ENCODE data around the gene ARFIP2.

DNA sequence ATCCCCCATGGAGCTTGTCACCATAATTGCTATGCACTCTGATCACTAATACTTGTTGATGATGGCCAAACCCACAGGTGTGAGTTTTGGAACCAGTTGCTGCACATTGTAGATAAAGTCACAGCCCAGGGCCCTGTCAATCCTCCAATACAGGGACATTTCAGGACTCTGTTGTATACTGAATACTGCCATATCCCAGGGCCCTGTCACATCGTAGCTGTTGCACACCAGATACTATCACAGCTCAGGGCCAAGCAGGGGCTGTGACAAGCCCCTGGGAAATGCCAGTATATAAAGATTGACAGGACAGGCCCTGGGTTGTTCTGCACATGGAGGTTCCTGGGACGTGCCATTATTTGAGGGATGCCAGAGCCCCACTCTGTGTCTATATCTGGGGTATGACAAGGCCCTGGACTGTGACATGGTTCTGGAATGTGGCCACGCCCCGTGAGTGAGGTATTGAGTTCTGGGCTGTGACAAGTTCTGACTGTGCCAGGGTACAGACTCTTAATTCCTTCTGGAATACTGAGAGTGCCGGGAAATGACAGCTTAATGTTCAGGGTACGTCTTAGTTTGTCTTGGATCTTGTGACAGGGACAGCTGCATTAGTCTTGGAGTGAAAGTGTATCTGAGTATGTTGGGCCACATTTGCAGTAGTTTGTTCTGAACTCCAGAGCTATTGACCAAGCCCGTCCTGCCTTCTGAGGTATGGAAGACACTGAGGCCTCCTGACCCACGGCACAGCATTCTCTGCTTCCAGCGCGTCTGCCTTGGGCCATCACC lies 27.8 kb upstream of the SMPD1 start:
- RRBS: no CpG with 5 or more reads among the region's 10 CpGs

DNA sequence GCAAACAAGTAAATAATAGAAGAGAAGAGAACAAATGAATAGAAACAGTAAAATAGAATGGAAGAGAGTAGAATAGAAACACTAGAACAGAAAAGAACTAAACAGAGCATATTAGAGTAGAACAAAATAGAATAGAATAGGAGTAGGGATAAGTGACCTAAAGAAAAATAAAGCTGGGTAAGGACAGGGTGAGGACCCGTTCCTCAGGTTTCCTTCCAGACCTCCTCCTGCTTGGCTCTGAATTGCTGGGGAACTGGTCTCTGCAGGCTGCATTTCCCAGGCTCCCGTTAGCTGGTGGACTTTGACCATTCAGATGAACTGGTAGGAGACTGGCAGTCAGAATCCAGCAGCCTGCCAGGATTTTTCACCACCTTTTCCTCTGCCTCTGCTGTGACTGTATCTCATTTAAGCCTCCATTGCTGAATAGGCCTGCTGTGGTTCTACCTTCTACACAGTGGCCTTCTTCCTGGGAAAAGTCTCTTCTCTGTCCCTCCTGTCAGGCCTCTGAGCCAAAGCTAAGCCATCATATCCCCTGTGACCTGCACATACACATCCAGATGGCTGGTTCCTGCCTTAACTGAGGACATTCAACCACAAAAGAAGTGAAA lies 24.6 kb upstream of the SMPD1 start:
- RRBS: no CpG with 5 or more reads among the region's 2 CpGs

- RRBS: no CpG with 5 or more reads among the region's 10 CpGs
Observed at GRCh38 chr11:6402458-6403176, 12.3 kb downstream of the SMPD1 start.

DNA sequence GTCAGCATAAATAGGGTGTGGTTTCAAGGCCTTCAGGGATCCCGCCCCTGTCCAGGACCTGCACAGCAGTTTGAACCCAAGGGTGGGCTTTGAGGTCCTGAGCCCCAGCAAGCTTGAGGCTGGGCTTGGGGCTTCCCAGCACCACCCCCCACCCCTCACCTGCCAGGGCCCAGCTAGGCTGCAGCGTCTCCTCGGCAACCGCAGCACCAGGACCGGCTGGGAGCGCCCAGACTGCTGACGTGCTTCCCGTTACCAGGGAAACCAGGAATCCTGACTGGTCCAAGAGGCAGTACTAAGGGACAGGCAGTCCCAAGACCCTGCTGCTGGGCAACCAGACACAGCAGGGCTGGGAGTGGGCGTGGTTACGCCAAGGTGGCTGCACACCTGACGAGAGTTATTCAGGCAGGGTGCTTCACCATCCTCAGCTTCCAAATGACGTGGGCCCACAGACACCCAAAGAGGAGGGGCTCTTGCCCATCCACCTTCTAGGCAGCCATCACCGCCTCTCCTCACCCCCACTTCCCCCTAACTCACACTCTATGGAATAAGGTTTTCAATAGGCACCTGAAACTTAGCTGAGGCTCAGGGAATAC lies 13.6 kb downstream of the APBB1 start:
- RRBS: no CpG with 5 or more reads among the region's 13 CpGs

- RRBS: no CpG with 5 or more reads among the region's 4 CpGs
Observed at GRCh38 chr11:6442380-6442810, 1.6 kb upstream of the HPX start.

DNA sequence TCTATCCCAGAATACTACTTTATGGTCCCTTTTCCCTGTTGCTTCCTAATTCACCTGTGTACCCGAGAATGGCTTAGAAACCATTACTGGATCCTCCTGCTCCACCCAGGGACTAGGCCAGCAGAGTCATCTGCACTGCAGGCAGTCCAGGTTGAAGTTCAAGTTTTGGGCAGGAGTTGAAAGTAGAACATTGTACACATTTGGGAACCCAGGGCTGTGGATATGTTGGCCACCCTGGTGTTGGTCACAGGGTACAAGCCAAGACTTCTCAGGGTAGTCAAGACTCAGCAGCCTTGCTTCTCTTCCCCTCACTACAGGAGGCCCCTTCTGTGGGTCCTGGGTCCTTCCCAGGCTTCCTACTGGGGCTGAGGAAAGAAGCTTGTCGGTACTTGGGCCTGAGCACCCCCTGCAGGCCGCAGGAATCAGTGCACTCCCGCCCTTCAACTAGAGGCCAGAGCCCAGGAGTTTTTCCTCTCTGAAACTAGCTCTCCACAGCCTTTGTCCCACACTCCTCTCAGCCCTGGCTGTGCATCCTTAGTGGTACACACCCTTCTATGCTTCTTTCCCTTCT lies 2.5 kb upstream of the HPX start:
- RRBS: no CpG with 5 or more reads among the region's 4 CpGs

DNA sequence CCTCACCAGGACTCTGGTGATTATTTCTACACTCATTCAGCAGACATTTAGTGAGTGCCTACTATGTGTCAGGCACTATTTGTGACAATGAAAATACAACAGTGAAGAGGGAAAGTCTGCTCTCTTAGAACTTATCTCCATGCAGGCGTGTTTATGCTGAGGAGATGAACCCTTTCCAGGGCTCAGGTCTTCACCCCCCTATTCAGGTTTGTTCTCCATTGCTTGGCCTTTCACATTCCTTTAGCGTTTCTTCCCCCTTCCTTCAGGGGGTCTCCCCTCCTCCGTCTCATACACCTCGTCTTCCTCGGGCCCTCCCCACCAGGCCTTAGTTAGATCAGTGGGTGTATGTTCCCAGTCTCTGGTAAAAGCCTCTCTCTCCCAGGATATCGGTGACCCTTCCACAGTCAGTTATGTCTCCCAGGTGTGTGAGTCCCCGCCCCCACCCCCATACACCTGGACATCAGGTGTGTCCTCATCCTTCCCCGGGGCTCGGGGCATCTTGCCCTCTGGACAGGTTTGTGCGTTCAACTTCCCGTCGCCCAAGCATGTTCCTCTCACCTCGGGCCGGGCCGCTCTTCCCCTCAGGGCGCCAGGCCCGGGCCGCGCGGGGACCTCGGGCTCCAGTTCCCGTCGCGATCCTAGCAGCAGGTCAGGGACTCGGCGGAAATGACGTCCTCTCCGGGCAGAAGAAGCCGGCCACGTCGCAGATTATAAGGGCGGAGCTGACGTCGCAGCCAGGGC lies at the start of gene ARFIP2:
Gene ARFIP2 (minus strand): TSS at position 659 of the 741 bp plus-strand sequence.
- RRBS: under 1% methylated on average over 21 of the region's 34 CpGs

- RRBS: no CpG with 5 or more reads among the region's 11 CpGs
Observed at GRCh38 chr11:6482017-6482406, 711 bp downstream of the TIMM10B start.

GRCh38 chr11:6500716-6501301 lies 3.7 kb downstream of the DNHD1 start:
- RRBS: no CpG with 5 or more reads among the region's 2 CpGs

- RRBS: 0% methylated on average over 2 of the region's 30 CpGs
Observed at GRCh38 chr11:6603944-6604861, 629 bp downstream of the ILK start.

DNA sequence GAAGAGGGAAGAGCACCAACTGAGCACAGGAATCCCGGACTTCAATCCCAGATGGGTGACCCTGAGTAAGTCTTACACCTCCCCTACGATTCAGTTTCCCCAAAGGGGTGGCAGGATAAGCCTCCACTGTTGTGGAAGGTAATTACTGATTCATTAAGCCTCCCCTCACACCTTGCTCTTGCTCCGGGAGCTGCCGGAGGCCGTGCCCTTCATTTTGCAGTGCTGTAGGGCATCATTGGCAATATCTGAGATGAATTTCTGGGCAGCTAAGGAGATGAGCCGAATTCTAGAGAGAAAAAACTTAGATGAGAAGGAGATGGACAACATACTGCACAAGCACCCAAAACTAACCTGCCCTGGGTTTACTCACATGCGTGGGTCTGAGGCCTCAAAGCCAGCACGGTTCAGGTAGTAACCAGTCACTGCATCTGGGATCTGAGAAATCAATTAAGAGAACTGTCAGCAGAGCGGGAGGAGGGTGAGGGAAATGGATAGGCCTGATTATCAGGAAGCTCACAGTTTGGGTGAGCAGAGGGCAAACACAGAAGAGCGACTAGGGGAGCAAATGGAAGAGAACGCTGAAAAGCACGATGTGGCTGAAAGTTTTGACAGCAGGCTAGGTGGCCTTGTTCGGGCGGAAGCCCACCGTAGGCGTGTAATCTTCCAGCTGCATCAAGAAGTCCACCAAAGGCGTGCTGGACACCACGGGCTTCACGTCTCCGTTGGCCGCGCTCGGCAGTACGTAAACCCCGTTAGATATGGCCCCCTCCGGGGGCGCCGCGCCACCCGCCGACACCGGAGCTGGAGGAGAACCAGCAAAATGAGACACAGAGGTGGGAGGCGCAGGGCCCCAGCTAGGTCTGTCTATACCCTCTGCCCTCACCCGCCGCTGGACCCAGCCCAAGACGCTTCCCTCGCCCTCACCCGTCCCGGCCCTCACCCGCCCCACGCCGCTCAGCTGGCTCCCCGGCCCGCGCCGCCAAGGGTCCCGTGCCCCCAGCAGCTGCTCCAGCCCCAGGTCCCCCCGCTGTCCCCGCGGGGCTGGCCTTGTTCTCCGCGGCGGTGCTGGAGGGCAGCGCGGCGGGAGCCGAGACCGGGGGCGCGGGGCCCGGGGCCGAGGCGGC lies 636 bp downstream of the TAF10 start:
- RRBS: 2% methylated on average over 5 of the region's 63 CpGs

DNA sequence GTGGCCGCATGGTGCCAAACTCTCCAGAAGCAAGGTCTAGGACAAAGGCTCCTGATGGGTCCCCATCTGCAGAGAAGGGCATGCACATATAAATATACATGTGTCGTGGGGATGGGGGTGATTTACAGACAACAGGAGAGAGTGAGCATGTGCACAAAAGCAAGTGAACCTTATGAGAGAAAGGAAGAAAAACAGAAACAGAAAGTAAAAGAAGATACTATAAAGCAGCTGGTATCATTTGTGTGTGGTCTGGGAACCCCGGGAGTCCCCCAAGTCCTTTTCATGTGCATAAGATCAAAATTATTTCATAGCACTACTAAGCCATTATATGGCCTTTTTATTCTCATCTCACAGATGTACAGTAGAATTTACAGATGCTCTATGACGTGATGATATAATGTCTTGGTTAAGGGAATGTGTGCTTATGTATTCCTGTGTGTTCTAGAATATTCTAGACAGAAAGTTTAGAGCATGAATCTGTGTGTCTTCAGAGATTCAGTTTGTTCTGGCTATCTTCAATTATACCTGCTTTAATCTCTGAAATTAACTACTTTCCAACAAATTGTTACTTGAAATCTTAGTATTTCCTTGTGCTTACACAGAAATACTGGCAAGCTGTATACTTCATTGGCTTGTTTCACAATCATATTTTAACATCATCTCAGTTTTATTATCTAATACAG lies 8.5 kb upstream of the TPP1 start:
- RRBS: no CpG with 5 or more reads among the region's 4 CpGs

DNA sequence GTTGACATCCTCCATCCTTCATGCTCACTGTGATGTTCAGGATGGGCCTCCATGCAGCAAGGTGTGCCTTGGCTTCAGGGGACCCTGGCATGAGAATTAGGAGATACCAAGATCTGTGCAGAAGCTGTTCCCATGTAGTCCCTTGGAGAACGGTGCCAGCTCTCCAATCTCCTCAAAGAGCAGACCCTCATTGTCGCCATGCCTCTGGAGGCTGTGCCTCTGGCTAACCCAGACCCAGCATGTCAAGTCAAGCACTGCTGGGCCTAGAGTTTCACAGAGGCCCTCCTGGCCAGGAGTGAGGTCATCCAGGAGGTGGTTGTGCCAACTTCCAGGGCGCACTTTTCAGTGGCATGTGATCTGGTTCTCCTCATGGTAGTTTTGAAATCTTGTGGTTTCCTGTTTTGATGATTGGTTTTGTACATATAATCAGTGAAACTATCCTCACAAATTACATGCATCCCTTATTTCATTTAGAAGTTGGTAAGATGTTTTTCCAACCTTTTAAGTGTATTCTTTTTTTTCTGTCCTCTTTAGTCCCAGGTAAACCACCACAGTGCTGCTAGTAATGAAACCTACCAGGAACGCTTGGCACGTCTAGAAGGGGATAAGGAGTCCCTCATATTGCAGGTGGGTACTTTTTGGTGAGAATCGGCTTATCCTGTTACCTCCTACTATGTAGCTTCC lies 78.9 kb downstream of the PPFIBP2 start:
- RRBS: no CpG with 5 or more reads among the region's 6 CpGs

DNA sequence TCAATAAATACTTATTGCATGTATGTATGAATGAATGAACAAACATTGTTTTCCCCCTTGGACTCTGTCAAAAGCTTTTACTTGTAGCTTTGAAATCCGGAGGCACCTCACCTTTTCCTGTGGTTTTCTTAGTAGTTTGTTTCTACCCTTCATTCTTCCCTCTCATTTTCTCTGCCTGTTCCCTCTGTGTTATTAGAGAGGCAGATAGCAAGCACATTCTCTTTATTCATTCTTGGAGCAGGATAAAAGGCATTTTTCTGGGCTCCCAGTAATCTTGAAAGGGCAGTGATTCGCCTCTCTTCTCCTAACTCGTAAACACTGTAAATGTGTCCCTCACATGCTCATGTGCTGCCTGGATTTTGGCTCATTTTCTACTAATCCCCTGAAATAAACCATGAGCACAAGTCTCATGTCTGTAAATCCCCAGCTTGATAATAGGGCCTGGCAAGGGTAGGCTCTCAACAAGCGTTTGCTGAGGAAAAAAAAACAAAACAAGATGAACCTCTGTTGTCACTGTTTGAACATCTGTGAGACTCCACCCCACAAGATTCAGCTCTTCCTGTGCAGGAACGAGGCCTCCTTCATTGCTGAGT lies 4.3 kb upstream of the CYB5R2 start:
- RRBS: no CpG with 5 or more reads among the region's 5 CpGs

DNA sequence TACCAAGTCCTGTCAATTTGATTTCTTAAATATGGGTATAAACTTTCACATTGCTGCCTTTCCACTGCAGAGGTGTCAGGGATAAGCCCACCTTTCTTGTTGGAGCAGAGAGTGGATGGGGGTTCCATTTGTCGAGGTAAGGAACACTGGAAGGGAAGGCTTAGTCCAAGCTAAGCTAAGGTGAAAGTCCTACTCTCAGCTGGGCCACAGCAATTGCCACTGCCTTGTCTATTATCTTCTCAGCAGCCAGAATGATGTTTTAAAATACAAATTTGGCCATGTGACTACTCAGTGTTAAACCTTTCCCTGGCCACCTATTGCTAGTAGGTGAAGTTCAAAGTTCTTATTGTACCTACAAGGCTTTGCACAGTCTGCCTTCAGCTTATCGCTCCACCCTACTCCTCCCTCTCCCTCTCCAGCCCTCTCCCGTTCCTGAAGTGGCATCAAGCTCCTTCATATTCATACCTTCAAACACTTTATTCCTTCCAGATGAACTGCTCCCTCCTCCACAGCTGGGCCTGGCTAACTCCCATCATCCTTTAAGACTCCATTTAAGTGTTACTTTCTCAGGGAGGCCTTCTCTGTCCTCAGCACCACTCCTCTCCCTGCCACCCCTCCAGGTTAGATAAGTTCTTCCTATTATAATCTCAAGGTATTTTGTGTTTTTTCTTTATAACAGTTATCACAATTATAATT lies 37.3 kb downstream of the OR10A6 start:
- RRBS: no CpG with 5 or more reads among the region's 3 CpGs

DNA sequence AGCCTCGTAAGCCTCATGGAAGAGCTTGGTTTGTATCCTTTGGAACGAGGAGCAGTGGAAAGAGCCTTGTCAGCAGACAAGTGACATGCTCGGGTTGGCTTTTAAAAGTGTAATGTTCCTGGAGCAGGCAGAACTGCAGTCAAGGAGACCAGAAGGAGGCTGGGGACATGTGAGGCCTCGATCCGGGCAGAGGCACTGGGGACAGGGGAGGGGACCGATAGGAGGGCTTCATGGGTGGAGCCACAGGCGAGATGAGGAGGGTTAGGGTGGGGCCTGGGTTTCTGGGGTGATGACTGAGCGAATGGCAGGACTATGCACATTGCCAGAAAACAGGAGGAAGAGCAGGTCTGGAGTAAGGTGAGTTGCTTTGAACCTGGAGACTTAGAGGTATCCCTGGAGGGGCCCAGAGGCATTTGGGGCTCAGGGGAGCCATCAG lies 21.3 kb upstream of the TUB start:
- RRBS: no CpG with 5 or more reads among the region's 8 CpGs

GRCh38 chr11:8233973-8234365 lies 29.7 kb downstream of the LMO1 start:
- RRBS: no CpG with 5 or more reads among the region's 9 CpGs

- RRBS: no CpG with 5 or more reads among the region's 17 CpGs
Observed at GRCh38 chr11:8658170-8659073, 24.0 kb downstream of the TRIM66 start.

- RRBS: no CpG with 5 or more reads among the region's 3 CpGs
Observed at GRCh38 chr11:8660032-8660794, 22.3 kb downstream of the TRIM66 start.